Melanocyte of skin (primary cell): ENCODE results near the genes OR52I1 and OR51E1.

- CAGE, long polyA plus RNA, 2 experiments, result no peak in any of the 2 experiments
Measured at GRCh38 chr11:2474340-2474985, 29.7 kb downstream of the KCNQ1 start.

DNA sequence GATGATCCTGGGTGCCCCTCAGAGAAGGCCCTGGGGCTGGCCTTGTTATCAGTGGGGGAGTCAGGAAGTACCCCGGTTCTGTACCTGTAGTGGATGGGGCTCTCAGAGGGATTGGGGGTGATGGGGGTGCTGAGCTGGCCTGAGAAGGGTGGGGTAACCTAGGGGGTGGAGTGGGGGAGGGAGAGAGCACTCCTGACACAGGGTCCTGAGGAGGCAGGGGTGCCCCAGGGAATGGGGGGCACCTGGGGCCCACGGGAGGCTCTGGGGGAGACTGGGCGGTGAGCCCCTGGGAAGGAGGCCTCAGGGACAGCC is 122.0 kb downstream of the KCNQ1 start:
- CAGE, long polyA plus RNA, 2 experiments, result no peak in any of the 2 experiments

- CAGE, long polyA plus RNA, 2 experiments, result no peak in any of the 2 experiments
Measured at GRCh38 chr11:2669383-2670144, 216.0 kb downstream of the CDKN1C start.

GRCh38 chr11:2737704-2738364 is 147.7 kb downstream of the CDKN1C start:
- CAGE, long polyA plus RNA, 2 experiments, result no peak in any of the 2 experiments

DNA sequence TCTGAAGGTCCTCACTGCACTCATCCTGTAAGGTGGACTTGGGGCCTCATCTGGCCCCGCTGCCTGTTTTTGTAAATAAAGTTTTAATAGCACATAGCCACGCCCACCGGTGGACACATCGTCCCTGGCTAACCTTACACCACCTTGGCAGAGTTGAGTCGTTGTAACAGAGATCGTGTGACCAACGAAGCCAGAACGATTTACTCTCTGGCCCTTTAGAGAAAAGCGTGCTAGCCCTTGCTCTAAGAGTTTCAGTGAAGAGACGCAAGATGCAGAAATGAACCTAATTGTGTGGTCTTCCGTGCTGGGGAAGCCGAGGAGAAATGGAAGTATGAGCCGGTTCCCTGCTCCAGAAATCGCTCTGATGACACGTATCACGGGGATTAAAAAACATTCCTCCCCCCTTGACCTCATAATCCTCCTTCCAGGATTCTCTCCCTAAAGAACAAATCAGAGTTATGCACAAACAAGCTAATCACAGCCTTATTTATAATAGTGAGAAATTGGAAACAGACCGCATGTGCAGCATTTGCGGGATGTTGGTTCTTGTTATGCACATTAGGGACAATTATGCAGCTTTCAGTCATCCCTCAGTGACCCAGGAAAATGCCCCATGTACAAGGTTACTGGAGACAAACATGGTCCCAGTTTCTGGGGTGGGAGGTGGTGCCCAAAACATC is 80.0 kb downstream of the CDKN1C start:
- CAGE, long polyA plus RNA, 2 experiments, result no peak in any of the 2 experiments

DNA sequence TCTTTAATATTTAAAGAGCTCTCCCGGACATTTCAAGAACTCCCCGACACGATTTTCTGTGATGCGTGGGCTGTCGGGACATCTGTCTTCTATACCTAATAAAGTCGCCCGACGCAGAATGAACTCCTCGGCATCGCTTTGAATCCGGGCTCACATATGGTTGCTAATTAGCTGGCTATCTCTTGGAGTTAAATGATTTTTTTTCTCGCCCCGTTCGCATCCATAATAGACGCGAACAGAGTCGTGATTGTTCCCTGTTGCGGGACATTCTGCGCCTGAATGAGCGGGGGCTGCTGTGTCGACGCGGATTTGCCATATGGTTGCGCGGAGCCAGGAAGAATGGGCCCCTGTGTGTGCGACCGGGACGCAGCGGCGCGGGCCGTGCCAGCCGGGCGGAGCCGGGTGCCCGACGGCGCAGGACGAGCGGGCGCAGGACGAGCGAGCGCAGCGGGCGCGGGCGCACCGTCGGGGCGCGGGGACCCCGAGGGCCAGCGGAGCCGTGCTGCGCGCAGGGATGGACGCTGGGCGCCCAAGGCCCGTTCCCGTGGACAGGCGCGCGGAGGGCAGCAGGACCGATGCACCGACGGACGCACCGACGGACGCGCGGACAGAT is 16.4 kb downstream of the CDKN1C start:
- CAGE, long polyA plus RNA, 2 experiments, result no peak in any of the 2 experiments

GRCh38 chr11:2924368-2924941 is 4.8 kb downstream of the PHLDA2 start:
- CAGE, long polyA plus RNA, 2 experiments, result no peak in any of the 2 experiments

DNA sequence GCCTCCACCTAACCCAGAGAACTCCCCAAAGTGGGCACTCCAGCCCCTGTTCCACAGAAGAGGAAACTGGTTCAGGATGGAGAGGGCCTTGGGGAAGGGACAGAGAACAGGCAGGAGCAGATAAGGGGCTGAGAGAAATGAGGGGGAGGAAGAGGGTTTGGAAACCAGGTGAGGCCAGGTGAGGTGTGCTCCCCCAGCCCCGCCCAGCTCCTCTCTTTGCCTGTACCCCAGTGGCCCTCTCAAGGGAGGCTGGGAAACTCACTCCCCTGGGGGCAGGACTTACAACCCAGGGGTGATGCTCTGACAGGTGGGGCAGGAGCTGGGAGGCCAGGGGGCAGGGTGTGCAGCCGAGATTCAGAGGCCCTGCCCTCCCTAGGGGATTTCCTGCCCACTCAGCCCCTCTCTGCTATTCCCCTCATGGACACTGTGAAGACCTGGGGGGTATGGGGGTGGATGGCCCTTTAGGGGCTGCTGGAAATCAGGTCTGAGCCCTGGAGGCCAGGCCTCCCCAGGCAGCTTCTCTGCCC is 2.4 kb upstream of the PHLDA2 start:
- CAGE, long polyA plus RNA, 2 experiments, result no peak in any of the 2 experiments

DNA sequence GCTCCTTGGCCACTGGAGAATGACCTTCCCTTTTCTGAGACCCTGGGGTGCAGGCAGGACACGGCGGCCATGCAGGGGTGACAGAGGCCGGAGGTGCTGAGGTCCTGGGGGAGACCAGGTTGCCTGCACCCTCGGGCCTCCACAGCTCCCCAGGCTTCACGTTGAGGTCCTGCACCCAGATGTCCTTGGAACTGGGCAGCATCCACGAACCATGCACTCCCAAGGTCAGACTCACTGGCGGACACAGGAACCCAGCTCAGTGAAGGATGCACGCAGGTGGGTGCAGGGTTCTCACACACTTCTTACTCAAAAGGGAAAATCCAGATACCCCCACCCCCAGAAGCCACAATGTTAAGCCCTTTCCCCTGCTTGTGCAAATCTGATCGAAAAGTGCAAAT is 13.9 kb upstream of the PHLDA2 start:
- CAGE, long polyA plus RNA, 2 experiments, result no peak in any of the 2 experiments

GRCh38 chr11:3003828-3004520 is 11.8 kb upstream of the NAP1L4 start:
- CAGE, long polyA plus RNA, 2 experiments, result no peak in any of the 2 experiments

DNA sequence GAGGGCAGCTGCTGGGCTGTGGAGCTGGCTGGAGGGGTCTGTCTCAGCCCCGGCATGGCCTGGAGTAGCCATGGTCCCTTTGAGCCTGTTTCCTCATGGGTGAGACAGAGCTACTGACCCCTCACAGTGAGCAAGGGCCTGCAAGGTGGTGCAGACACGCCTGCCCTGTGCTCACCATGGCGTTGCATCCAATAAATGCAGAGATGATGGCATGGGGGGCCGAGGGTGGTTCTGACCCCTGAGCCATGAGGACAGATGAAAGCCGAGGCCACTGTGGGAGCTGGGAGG is 33.5 kb upstream of the CARS1 start:
- CAGE, long polyA plus RNA, 2 experiments, result no peak in any of the 2 experiments

- CAGE, long polyA plus RNA, 2 experiments, result no peak in any of the 2 experiments
Measured at GRCh38 chr11:3123373-3123921, 41.7 kb downstream of the OSBPL5 start.

- CAGE, long polyA plus RNA, 2 experiments, result no peak in any of the 2 experiments
Measured at GRCh38 chr11:3404033-3405439, 25.6 kb upstream of the ZNF195 start.

- CAGE, long polyA plus RNA, 2 experiments, result no peak in any of the 2 experiments
Measured at GRCh38 chr11:3455736-3456018, 76.7 kb upstream of the ZNF195 start.

DNA sequence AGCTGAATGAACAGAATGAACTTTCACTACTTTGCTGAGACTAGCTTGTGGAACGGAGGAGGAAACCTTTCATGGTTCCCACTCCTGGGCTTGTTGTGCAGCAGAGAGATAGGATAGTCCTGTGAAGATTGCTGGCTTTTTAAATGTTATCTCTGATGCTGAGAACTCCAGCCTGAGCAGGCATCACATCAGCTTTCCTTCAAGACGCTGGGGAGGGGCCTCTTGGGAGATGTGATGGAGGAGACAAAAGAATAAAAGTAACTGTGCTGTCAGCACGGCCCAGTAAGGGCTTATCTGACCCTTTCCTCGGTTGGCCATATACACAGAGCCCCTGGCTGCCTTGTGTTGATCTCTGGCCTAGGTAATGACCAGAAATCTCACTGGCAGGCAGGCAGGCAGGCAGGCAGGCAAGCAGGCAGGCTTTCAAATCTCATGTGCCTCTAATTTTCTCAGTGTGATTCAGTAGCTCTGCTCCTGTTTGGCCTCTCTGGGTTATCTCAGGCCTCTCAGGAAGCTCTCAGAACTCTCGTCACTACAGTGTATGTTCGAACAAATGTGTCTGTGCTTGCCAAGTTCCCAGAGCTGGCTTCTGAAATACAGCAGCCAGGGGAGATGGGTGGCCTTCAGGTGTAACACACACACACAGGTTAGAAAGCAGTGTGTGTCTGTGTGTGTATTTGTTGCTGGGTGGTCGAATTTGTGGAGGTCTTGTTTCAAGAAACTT is 12.2 kb downstream of the STIM1 start:
- CAGE, long polyA plus RNA, 2 experiments, result no peak in any of the 2 experiments

GRCh38 chr11:3903004-3903893 is 47.8 kb downstream of the STIM1 start:
- CAGE, long polyA plus RNA, 2 experiments, result no peak in any of the 2 experiments

DNA sequence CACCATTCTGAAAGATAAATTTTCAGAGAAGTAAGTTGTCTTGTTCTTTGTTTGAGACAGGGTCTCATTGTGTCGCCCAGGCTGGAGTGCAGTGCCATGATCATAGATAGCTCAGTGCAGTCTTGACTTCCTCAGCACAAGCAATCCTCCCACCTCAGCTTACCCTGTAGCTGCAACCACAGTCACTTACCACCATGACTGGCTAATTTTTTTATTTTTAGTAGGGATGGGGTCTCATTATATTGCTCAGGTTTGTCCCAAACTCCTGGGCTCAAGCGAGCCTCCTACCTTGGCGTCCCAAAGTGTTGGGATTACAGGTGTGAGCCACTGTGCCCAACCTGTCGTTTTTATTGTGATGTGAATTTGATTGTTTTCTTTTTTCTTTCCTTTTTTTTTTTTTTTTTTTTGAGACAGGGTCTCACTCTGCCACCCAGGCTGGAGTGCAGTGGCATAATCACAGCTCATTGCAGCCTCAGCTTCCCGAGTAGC is 10.6 kb downstream of the RRM1 start:
- CAGE, long polyA plus RNA, 2 experiments, result no peak in any of the 2 experiments

DNA sequence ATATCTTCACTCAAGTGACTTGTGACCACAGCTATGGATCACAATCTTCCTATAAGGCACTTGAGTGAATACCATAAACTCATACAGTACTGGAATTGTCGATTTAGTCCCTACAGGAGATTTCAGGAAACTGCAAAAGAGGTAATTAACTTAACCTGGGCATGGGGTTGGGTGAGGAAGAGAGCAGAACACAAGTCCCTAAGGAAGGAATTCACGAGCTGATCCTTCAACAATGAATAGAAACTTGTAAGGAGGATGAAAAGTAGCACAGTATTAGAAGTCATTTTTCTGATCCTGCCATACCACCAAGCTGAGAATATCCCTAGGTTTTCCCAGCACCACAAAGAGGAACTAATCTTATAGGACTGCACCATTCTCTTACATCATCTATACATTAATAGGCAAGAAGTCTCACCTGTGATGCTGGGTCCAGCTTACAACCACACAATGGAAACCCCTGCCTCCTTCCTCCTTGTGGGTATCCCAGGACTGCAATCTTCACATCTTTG is at the start of gene OR52I1:
OR52I1 (plus strand) TSS at position 421 of the 509 bp plus-strand sequence.
- CAGE, long polyA plus RNA, 2 experiments, result no peak in any of the 2 experiments

- CAGE, long polyA plus RNA, 2 experiments, result no peak in any of the 2 experiments
Measured at GRCh38 chr11:4643615-4644060, at the start of gene OR51E1. OR51E1 (plus strand) TSS chr11:4643982.

GRCh38 chr11:4644061-4644354 is 226 bp downstream of the OR51E1 start:
- CAGE, long polyA plus RNA, 2 experiments, result no peak in any of the 2 experiments